Renal cortical epithelial cell (primary cell): ENCODE measurements around a stretch of chr6.

GRCh38 chr6:35017413-35018360 lies 123.5 kb downstream of the TCP11 start:
- RRBS, result 55% methylated on average over 5 of the region's 31 CpGs

DNA sequence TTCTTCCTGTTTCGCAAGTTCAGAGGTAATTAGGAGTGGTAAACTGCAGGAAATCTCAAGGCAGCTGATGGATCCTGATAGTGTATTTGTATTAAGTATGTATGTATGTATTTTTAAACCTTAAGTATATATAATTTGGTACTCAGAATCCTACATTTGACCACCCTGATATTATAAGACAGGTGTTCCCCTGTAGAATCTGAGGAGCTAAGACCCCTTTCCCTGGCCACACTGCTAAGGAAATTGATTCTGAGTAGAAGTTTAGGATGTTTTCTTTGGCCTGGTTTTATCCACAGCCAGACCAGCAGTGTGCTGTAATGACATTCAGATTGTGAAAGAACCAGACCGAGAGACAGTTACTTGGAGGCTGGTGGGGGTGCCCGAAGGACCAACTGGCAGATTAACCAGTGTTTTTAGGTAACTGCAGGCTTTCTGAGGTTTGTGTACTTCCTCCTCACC lies 94.0 kb downstream of the TCP11 start:
- RRBS, result no CpG with 5 or more reads among the region's 3 CpGs

DNA sequence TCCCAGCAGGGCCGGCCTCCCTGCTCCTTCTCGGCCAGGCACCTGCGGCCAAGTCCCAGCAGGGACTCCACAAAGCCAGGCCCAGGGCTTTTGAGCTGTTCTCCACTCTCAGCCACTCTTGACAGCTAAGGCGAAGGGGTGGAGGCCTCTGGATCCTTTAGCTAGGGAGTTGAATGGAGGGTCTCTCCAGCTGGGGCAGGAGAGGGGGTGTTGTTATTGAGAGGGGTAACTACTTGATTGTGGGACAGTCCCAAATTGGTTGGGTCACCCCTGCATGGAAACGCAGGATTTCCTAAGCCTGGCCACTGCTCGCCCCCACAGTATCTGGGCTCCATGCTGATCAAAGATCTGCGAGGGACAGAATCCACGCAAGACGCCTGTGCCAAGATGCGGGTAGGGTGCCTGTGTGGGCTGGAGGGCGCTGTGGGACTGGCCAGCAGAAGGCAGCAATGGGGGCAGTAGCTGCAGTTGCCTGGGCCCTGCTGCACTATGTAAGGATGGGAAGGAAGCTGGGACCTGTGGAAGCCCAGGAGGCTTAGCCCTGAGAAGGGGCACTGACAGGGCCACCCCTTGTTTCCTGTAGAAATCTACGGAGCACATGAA lies 58.2 kb downstream of the TCP11 start:
- RRBS, result no CpG with 5 or more reads among the region's 12 CpGs

GRCh38 chr6:35240808-35241470 lies 18.6 kb upstream of the ZNF76 start:
- RRBS, result 19% methylated on average over 3 of the region's 8 CpGs

DNA sequence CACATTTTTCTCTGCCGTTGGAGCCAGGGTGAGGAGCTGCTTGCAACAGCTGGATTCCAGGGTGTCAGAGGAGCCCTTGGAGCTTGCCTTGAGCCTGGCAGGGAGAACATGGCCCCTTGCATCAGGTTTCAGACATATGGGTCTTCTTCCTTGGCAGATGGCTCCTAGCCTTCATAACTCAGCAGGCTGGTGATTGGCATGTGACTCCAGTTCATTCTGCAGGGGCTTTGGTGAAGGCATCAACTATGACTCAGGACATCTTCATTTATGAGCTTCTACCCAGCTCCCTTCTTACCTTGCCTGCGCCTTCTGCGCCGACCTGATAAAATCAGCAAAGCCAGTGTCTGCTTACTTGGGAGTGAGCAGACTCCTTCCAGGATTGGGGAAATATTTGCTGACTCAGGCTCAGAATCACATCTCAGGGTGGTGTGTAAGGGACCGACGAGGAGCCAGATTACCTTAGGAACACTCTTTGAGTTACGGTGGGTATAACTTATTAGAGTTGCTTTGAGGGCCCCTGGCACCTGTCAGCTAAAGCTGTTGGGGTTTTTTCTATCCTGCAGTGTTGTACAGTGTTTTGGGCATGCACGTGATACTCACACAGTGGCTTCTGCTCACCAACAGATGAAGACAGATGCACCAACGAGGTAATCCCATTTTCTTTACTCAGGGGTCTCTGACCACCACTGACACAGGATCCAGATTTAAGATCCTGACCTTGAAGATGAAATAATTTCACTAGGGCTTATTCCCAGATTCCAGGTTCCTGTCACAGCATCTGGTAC lies 4.3 kb downstream of the PPARD start:
- RRBS, result no CpG with 5 or more reads among the region's 9 CpGs

- RRBS, result under 1% methylated on average over 21 of the region's 59 CpGs
Observed at GRCh38 chr6:35452450-35453131, 453 bp downstream of the FANCE start.

DNA sequence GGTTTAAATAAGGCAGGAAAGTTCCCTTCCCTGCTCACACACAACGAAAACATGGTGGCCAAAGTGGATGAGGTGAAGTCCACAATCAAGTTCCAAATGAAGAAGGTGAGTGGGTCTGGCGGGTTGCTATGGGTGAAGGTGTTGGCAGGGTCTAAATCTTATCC lies 1.9 kb downstream of the RPL10A start:
- RRBS, result no CpG with 5 or more reads among the region's 2 CpGs

- RRBS, result no CpG with 5 or more reads among the region's 31 CpGs
Observed at GRCh38 chr6:35489944-35490914, 6.7 kb downstream of the TEAD3 start.

DNA sequence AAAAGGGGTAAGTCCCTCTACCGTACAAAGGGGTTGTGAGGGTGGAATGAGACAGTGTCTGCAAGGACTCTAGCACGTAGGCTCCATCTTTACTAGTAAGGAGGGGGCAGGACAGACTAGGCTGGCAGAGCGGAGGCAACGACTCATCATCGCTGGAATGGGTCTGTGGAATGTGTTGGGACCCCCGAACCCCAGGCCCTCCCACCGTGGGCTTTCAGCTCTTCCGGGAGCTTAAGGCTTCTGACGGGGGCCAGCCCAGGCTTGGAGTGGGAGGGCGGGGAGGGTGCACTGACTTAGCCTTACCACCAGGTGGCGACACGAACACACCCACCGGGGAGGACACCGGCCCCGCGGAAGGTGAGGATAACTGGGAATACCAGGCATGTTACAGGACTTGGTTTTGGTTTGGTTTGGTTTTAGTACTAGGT lies 10.0 kb upstream of the TULP1 start:
- RRBS, result 10% methylated on average over 2 of the region's 16 CpGs

- RRBS, result no CpG with 5 or more reads among the region's 3 CpGs
Observed at GRCh38 chr6:35586920-35587633, 74.4 kb upstream of the TULP1 start.

GRCh38 chr6:35601595-35602268 lies 87.0 kb downstream of the FKBP5 start:
- RRBS, result no CpG with 5 or more reads among the region's 7 CpGs

DNA sequence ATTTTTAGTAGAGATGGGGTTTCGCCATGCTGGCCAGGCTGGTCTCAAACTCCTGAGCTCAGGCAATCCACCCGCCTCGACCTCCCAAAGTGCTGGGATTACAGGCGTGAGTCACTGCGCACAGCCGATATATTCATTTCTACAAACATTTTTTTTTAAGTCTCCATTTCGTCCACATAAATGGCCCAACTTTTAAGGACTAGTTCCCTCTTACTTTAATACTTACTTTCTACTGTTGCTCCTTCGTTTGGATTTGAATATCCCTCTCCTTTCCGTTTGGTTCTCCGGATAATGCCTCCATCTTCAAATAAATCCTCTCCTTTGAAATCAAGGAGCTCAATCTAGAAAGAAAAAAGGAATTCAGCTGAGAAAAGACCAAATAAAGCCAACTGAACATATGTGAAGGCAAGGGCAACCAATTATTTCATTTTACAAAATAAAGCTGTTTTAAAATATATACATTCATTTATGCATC lies 69.8 kb downstream of the FKBP5 start:
- RRBS, result no CpG with 5 or more reads among the region's 10 CpGs

DNA sequence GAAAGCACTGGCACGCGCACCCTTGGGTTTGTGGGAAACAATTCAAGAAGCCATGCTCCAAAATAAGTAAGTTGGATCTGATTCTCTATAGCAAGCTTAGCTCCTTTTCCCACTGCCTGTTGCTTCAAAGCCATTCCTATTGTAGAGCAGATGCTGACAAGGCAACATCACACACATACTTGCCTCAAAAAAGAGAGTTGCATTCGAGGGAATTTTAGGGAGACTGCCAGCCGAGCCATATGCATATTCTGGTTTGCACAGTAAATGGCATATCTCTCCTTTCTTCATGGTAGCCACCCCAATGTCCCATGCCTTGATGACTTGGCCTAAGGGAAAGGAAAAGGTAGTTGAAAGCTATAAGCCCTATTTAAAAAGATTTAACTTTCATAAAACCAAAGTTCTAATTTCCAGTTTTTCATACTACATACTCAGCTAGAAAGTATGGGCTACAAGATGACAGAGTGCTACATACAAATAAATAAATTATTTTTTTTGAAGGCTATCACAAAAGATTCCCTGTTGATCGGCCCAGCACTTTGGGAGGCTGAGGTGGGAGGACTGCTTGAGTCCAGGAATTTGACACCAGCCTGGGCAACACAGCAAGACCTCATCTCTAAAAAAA lies 68.7 kb downstream of the FKBP5 start:
- RRBS, result no CpG with 5 or more reads among the region's 5 CpGs

DNA sequence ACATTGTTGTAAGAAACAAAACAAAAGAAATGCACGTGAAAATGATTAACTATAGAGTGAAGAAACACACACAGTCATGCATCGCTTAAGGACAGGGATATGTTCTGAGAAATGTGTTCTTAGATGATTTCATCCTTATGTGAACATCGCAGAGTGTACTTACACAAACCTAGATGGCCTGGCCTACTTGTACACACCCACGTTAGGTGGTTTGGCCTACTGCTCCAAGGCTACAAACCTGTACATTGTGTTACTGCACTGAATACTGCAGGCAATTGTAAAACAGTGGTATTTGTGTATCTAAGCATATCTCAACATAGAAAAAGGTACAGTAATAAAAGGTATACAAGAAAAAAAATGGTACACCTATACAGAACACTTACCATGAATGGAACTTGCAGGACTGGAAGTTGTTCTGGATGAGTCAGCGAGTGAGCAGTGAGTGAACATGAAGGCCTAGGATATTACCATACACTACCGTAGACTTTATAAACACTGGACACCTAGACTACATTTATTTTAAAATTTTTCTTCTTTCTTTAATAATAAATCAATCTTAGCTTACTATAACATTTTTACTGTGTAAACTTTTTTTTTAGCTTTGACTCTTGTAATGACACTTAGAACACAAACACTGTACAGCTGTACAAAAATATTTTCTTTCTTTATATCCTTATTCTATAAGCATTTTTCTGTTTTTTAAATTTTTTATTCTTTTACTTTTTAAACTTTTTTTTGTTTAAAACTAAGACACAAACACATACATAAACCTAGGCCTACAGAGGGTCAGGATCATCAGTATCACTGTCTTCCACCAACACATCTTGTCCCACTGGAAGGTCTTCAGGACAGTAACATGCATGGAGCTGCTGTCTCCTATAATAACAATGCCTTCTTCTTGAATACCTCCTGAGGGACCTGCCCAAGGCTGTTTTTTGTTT lies 48.4 kb downstream of the FKBP5 start:
- RRBS, result no CpG with 5 or more reads among the region's 6 CpGs

GRCh38 chr6:35658255-35658723 lies 30.4 kb downstream of the FKBP5 start:
- RRBS, result no CpG with 5 or more reads among the region's 6 CpGs

- RRBS, result no CpG with 5 or more reads among the region's 13 CpGs
Observed at GRCh38 chr6:35720306-35720922, 16.4 kb upstream of the ARMC12 start.

GRCh38 chr6:35737487-35737950 lies 687 bp downstream of the ARMC12 start:
- RRBS, result no CpG with 5 or more reads among the region's 7 CpGs

DNA sequence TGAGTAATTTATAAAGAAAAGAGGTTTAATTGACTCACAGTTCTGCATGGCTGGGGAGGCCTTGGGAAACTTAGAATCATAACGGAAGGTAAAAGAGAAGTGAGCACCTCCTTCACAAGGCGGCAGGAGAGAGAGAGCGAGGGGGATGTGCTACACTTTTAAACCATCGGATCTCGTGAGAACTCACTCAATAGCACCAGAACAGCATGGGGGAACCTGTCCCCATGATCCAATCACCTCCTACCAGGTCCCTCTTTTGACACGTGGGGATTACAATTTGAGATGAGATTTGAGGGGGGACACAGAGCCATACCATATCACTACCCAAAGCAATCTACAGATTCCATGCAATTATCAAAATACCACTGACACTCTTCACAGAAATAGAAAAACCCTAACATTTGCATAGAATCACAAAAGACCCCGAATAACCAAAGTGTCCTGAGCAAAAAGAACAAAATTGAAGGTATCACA lies 16.1 kb upstream of the CLPSL2 start:
- RRBS, result no CpG with 5 or more reads among the region's 7 CpGs

GRCh38 chr6:35970120-35970499 lies 49.2 kb upstream of the SRPK1 start:
- RRBS, result no CpG with 5 or more reads among the region's 5 CpGs

DNA sequence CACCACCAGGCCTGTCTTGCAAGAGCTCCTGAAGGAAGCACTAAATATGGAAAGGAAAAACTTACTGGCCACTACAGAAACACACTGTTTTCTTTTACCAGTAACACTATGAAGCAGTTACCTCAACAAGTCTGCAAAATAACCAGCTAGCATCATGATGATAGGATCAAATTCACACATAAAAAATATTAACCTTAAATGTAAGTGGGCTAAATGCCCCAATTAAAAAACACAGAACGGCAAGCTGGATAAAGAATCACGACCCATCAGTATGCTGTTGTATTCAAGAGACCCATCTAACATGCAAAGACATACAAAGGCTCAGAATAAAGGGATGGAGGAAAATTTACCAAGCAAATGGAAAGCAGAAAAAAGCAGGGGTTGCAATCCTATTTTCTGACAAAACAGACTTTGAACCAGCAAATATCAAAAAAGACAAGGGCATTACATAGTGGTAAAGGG lies 45.1 kb upstream of the MAPK13 start:
- RRBS, result no CpG with 5 or more reads among the region's 2 CpGs